ENCODE measurements around the genes DNAH2, TMEM107, RANGRF and NDEL1.

- RRBS = no CpG with 5 or more reads among the region's 7 CpGs
Observed at GRCh38 chr17:7677361-7677847, 9.9 kb downstream of the TP53 start.

- RRBS = 8% methylated on average over 17 of the region's 73 CpGs
Observed at GRCh38 chr17:7716827-7717925, at the start of gene DNAH2. Gene DNAH2 (plus strand): TSS chr17:7717744.

GRCh38 chr17:7838600-7839442 lies 4.8 kb downstream of the KDM6B start:
- RRBS = no CpG with 5 or more reads among the region's 7 CpGs

DNA sequence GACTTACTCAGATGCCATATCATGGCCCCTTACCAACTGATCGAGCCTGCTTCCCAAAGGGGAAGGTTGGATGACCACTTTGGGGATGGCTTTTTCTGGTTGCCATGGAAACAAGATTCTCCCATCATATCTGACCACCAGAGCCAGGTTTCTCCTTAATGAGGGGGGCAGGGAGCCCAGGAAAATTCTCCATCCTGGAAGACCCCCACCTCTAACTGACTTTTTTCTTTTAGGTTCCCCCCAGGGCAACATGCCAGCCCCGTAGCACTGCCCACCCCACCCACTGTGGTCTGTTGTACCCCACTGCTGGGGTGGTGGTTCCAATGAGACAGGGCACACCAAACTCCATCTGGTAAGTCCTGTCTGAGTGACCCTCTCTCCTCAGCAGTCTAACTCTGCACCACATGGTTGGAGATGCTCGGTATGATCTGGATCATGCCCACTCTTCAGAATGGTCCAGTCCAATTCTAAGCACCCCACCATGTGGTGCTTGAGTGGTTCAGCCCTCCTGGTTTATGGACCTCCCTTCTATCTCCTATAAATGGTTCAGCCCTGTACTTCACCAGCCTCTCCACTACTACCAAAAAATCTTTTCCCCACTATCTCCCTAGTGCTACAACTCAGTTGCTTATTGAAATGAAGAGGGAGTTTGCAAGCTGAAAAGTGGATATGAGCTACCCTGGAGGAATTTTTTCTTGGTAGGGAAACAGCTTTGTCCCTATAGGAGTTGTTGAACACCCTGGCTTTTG lies 5.8 kb downstream of the KDM6B start:
- RRBS = no CpG with 5 or more reads among the region's 3 CpGs

- RRBS = no CpG with 5 or more reads among the region's 1 CpG
Observed at GRCh38 chr17:7840422-7840763, 6.4 kb downstream of the KDM6B start.

GRCh38 chr17:7841044-7842135 lies 7.4 kb downstream of the KDM6B start:
- RRBS = 10% methylated on average over 14 of the region's 66 CpGs

- RRBS = 4% methylated on average over 22 of the region's 143 CpGs
Observed at GRCh38 chr17:7884483-7885746, 3.7 kb upstream of the CHD3 start.

DNA sequence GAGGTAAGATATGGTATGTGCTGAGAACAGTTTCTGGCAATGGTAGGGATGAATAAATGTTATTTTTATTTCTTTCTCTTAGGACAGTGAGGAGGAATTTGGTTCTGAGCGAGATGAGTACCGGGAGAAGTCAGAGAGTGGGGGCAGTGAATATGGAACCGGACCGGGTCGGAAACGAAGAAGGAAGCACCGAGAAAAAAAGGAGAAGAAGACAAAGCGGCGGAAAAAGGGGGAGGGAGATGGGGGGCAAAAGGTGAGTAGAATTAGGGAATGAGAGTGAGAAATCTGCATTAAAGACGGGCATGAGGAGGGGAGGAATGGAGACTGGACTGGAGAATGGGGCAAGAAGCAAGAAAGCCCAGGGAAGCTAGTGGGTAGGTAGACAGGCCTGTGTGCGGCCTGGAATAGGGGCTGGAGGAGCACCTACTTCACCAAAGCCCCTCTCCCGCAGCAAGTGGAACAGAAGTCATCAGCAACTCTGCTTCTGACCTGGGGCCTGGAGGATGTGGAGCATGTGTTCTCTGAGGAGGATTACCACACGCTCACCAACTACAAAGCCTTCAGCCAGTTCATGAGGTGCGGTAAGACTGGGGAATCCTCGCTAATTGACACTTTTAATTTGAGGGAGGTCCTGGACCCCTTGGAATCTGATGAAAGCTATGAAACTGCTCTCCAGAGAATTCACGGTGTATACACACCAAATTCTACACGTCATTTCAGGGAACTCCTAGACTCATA lies 2.1 kb downstream of the CHD3 start:
- RRBS = 100% methylated on average over 1 of the region's 17 CpGs

DNA sequence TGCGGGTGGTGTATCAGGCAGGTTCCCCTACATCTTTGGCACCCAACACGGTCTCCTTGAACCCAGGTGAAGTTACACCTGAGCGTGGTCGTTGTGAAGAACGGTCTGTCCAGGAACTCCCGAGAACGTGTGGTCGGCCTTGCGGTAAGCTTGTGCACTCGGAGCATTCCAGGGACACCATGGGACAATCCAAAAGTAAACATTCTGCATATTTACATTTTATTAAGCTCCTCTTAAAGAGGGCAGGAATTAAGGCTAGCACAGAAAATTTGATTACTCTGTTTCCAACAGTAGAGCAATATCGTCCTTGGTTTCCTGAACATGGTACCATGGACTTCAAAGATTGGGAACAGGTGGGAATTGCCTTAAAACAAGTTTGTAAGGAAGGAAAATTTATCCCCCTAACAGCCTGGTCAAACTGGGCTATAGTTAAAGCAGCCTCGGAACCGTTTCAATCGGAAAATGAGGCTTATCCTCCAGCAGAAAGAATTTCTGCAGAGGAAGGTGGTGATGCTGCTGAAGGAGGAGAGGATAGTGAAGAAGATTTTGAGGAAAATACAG lies 18.2 kb downstream of the ALOX15B start:
- RRBS = no CpG with 5 or more reads among the region's 14 CpGs

DNA sequence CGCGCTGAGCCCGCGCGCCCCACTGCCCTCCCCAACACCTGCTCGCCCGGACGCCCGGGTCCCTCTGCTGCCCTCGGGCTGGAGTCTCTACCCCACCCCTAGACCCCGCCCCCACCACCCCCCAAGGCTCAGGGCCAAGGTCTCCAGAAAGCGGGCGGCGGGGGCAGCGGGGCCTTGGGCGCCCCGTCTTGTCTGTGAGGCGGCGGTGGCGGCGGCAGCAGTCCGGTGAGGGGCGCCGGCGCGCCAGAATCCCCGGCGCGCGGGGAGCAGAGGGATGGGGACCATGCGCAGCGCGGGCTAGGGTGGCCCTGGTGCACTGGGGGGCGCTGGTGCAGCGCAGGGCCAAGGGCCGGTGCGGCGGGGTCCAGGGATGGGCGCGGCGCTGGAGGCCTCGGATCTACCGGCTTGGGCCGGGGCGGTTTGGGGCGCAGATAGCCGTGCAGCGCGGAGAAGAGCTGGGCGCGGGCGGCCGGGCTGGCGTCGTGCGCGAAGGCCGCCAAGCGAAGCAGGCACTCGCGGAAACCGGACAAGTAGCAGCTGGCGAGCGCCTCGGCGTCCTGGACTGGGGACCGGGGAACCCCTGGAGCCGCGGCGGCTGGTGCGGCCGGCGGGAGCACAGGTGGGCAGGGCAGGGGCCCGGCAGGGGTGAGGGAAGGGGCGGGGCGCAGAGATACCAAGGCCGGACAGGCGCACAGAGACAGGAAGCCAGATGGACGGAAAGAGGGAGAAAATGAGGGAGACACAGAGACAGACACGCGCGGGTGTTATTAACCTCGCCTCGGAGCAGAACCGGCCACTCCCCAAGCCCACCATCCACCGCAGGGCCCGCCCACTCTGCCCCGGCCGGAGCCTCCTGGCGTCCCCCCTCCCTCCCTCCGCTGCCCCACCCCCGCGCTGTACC lies 2.2 kb downstream of the HES7 start:
- RRBS = 4% methylated on average over 59 of the region's 93 CpGs

- RRBS = no CpG with 5 or more reads among the region's 16 CpGs
Observed at GRCh38 chr17:8158463-8159346, 4.0 kb downstream of the VAMP2 start.

DNA sequence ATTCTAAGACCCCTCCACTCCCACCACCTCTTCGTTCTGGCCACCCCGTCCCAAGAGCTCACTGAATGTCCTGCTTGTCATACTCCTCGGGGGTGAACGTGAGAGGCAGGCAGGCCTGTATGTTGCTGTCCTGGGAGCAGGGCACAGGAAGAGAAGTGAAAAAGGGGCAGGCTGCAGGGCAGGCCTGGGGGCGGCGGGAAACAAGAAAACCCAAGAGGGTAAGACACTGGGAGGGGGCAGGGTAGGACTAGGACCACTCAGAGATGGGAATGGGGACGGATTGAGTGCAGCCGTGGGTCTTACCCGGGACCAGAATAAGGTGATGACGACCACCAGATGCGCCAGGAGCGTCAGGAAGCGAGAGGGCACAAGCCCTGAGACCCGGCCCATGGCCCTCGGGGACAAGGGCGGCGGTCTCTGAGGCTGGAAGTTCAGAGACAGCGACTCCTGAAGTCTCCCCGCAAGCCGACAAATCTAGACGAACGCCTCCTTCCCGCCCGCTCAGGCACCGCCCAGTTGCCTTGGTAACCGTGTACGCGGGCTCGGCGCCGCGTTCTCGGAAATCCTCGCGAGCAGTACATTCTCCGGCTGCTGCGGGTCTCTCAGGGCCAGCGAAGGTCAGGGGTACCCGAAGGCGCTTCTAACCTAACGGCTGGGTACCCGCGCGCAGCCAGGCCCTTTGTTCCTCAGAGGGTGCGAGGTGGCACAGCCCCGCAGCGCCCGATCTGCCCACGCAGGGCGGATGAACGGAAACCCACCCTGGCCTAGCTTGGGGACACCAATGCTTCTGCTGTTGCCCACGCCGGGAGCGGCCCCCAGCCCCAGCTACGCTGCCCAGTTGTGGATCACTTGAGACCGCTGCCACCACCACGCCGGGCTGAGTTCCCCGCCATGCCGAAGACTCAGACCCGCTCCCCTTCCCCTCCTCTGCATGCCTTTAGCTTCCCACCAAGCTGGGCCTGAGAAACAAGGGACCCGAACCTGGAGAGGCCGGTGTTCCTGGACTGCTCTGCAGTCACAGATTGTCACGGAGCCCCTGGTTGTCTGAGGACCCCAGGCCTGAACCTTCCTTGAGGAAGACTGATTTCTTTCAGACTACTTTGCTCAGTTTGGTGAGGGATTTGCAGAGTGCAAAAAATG lies at the start of gene TMEM107:
TMEM107 (minus strand) TSS at position 484 of the 1,140 bp plus-strand sequence.
- RRBS = 5% methylated on average over 11 of the region's 64 CpGs

DNA sequence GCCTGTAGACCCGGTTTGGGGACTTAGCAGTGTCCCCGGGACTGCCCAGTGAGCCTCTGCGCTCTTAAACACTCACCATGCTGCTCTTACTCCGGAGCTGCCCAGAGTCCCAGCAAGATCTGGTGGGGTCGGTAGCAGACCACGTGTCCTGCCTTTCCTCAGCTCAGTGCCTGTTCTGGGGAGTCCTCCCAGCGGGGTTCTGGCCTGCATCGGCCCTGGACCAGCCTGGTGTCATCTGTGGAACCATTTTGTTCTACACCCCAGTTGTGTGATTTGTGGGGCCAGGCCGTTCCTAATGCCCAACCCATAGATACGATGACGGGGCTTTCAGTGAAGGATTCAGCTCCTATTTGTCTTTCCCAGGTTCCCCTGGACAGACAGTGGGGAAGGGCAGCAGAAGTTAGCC lies 13.4 kb upstream of the AURKB start:
- RRBS = 14% methylated on average over 3 of the region's 11 CpGs

DNA sequence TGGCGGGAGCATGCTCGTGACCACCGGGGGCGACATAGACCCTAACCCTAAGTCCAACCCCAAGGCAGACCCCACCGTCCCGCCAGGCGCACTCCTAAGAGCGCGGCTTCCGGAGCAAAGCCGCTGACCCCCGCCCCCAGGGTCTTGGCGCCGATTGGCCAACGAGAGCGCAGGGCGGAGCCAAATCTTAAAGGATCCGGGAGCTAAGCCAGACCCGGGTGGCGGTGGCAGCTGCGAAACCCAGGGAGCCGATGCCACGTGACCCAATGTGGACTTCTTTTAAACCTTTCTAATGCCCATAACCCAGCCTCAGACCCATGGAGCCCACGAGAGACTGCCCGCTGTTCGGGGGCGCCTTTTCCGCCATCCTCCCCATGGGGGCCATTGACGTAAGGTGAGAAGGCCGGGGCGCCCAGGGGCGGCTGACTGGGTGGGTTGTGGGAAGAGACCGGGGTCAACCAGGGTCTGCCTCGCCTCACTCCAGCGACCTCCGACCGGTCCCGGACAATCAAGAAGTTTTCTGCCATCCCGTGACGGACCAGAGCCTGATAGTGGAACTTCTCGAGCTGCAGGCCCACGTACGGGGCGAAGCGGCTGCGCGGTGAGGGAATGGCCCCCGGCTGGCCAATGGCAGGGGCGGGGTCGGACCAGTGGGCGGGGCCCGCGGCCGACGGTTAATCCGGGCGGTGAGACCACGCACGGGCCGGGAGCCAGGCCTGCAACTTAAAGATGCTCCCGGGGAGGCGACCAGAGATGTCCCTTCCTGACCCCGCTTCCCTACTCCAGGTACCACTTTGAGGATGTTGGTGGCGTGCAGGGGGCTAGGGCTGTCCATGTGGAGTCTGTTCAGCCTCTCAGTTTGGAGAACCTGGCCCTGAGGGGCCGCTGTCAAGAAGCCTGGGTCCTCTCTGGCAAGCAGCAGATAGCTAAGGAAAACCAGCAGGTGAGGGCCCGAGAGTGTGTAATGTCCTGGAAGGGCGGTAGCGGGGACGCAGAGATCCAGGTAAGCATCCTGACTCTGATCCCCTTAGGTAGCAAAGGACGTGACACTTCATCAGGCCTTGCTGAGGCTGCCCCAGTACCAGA lies at the start of gene RANGRF:
RANGRF (plus strand) TSS at position 199 of the 1,086 bp plus-strand sequence.
- RRBS = 6% methylated on average over 29 of the region's 70 CpGs

GRCh38 chr17:8426083-8426579 lies 9.6 kb upstream of the NDEL1 start:
- RRBS = no CpG with 5 or more reads among the region's 3 CpGs

DNA sequence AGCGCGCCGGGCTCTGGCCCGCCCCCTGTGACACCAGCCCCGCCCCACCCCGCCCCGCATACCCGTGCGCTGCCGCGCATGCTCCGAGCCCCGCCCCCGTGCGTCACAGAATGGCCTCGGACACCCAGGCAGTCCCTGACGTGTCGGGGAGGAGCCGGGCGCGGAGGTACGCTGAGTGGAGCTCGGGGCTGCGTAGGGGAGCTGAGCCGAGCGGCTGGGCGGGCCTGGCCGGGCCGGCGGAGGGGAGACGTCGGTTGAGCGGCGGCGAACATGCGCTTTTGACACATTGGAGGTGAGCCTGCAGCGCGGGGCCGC lies at the start of gene NDEL1:
NDEL1 (plus strand) TSS at position 131 of the 315 bp plus-strand sequence.
- RRBS = 3% methylated on average over 12 of the region's 39 CpGs

GRCh38 chr17:8463468-8463875 lies 27.8 kb downstream of the NDEL1 start:
- RRBS = no CpG with 5 or more reads among the region's 10 CpGs

GRCh38 chr17:8480149-8480820 lies 44.6 kb downstream of the NDEL1 start:
- RRBS = no CpG with 5 or more reads among the region's 23 CpGs

- RRBS = no CpG with 5 or more reads among the region's 6 CpGs
Observed at GRCh38 chr17:8488226-8488752, 52.6 kb downstream of the NDEL1 start.

DNA sequence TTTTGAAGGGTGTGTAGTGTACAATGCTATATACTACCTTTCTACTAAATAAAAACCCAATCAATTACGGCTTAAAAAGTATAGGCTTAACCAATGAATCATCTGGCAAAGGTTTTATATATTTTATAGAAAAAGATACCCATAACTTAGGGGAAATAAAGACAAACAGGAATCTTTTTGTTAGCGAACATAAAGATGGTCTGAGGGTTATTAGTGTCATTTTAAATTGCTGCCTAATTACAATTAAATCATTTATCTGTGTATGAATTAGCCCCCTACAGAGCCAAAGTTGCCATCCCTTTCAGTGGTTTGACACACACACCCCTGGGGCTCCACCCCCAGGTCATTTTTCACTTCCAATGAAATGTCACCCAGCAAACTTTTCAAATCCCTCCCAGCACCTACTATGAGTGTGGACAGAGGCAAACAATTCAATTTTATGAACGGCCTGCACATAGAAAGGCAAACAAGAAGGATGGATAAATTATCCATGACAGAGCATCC lies 2.5 kb downstream of the MYH10 start:
- RRBS = no CpG with 5 or more reads among the region's 3 CpGs